SK-N-MC (cell line): ENCODE results near the genes F12 and FAM193B.

GRCh38 chr5:177409382-177409896 lies at the start of gene F12:
Gene F12 (minus strand): TSS chr5:177409564.
- RRBS = no CpG with 5 or more reads among the region's 5 CpGs

- RRBS = no CpG with 5 or more reads among the region's 6 CpGs
These were observed 1.3 kb upstream of the GRK6 start for GRCh38 chr5:177425306-177425544.

DNA sequence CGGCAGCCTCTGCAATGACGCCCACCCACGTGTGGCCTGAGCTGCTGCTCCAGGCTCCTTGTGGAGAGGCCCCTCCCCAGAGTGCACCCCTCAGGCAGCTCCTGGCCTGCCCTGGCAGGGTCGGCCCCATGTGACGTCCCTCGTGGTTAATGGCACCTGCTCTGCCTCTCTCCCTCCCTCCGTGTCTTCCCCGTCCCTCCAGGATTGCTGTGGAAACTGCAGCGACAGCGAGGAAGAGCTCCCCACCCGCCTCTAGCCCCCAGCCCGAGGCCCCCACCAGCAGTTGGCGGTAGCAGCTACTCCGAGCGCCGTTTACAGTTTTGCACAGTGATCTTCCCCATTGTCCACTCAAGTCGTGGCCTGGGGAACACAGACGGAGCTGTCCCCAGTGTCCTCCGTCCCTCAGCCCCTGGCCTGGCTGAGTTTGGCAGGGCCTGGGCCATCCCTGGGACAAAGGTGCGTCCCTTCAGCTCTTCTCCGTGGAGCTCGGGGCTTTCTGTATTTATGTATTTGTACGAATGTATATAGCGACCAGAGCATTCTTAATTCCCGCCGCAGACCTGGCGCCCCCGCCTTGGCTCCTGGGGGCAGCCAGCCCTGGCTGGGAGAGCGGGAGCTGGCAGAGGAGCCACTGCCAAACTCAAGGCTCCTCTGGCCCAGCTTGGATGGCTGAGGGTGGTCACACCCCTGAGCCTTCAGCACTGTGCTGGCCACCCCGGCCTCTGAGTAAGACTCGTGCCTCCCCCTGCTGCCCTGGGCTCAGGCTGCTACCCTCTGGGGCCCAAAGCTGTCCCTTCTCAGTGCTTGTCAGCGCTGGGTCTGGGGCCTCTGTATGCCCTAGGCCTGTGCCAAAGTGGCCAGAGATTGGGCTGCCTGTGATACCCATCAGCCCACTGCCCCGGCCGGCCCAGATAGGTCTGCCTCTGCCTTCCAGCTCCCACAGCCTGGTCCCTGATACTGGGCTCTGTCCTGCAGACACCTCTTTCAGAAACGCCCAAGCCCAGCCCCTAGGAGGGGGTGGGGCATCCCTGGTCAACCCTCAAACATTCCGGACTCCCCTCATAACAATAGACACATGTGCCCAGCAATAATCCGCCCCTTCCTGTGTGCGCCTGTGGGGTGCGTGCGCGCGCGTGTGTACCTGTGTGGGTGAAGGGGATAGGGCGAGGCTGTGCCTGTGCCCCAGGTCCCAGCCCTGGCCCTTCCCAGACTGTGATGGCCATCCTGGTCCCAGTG lies 4.7 kb upstream of the PRR7 start:
- RRBS = no CpG with 5 or more reads among the region's 44 CpGs

GRCh38 chr5:177445483-177445816 lies 1.2 kb upstream of the PRR7 start:
- RRBS = no CpG with 5 or more reads among the region's 4 CpGs

DNA sequence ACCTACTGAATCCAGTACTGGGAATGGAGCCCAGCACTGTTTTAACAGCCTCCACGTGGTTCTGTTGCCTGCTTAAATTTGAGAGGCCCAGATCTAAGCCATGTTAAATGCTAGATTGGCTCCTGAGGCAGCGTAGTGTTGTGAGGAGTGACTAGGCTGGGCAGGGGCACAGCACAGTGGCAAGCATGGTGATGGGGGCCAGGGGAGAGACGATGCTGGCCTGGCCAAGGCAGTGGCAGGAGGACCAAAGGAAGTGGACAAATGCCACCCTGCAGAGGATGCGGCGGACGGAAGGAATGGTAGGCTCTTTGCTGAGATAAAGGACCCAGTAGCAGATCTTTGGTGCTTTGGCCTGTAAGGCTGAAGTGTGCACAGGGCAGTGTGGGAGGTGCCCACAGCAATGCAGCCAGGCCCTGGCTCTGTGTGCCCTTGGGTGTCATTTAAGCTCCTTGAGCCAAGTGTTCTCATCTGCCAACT lies 4.3 kb downstream of the PRR7 start:
- RRBS = no CpG with 5 or more reads among the region's 6 CpGs

DNA sequence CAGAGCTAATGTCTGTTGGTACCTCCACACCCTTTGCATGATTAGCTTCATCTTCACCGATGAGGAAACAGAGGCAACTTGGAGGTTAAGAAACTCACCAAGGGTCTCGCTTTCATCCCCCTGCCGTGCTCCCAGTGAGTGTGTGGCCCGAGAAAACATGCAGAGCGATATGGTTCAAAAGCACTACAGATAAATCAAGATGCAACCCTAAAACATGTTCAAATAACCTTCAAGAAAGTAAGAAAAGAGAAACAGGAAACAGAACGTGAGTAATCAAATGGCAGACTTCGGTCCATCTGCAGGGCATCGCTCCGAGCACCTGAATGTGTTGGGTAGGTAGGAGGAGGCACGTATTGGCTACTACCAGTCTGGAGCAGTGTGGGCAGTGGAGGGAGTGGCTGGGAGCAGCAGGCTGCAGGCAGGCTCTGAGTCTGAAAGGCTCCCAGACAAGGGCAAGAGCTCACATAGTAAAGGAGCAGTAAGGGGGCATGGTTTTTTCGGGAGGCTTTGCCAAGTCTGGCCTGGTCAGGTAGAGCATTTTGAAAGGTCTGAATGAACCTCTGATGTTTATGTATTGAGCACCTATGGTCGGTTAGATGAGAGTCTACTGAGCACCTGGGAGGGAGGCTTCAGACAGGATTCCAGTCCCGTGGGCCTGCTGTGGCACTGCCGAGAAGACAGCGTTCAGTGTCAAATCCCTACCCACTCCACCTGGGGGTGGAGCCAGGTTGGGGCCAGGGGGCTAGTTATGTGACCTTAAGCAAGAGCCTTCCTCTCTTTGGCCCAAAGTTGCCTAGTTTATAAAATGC lies 5.5 kb downstream of the PRR7 start:
- RRBS = no CpG with 5 or more reads among the region's 15 CpGs

GRCh38 chr5:177468335-177469124 lies 4.9 kb downstream of the DBN1 start:
- RRBS = no CpG with 5 or more reads among the region's 12 CpGs

- RRBS = no CpG with 5 or more reads among the region's 17 CpGs
These were observed 4.1 kb upstream of the DBN1 start for GRCh38 chr5:177477312-177478106.

DNA sequence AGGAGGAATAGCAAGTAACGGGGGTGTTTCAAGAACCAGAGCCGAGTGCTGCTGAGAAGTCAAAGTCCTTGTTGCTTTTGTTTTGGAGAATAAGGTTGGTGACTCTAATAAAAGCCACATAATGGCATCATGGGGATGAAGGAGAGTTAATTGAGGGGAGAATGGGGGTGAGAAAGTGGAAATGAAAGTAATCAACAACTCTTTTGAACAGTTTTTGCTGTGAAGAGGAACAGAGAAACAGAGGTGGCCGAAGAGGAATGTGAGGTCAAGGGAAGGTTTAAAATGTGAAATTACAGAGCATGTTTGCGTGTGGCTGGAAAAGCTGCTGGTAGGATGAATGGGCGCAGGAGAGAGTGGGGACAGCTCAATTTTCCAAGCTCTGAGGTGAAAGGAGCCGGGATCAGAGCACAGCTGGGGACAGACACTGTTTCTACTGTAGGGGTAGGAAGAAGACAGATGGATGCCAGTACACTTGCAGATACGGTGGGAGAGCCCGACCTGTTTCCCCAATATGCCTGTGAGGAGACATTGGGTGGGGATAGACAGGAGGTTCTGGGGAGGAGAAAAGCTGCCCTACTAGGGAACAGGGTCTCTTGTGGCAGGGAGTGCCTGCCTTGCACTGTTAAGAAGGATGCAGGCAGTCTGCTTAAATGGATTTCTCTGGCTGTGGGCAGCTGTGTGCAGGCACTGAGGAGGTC lies 4.8 kb upstream of the PDLIM7 start:
- RRBS = no CpG with 5 or more reads among the region's 8 CpGs

DNA sequence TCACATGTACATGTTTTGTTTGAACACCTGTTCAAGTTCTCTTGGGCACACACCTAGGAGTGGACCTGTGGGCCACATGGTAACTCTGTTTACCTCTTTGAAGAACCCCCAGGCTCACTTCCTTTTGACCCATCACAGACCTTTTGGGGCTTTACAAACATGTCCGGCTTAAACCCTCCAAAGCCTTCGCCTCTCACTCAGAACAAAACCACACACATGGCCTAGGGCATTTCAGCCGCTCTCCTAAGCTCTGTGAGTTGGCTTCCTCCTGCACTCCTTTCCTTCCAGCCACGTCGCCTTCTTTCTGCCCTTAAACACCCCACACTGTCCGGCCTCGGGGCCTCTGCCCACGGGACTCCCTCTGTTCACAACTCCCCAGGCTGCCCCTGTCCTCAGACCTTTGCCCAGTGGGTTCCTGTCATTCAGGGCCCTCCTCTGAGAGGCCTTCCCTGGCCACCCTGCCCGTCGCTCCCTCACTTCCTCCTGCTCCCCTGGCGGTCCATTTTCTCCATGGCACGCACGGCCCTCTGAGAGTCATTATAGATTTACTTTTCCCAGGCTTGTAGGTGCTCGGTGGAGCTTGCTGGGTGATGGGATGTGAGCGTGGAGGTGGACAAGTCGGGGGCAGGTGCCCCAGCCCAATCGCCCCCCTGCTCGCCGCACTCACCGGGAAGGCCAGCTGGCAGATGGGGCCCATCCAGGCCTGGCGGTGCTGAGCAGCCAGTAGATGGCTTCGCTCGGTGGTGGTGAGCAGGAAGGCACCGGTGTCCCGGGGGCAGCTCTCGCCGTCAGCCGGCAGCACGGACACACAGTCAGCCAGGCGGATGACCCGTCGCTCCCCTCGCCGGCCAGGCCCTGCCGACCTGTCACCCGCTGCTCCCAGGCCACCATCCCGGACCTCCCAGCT lies 1.8 kb downstream of the DOK3 start:
- RRBS = 94% methylated on average over 14 of the region's 37 CpGs

- RRBS = under 1% methylated on average over 30 of the region's 120 CpGs
These were observed at the start of gene FAM193B for GRCh38 chr5:177553788-177554886. Gene FAM193B (minus strand): TSS chr5:177554563.

- RRBS = no CpG with 5 or more reads among the region's 5 CpGs
These were observed 93.8 kb downstream of the B4GALT7 start for GRCh38 chr5:177693813-177694132.

GRCh38 chr5:177930015-177931121 lies 65.7 kb downstream of the PROP1 start:
- RRBS = 61% methylated on average over 2 of the region's 25 CpGs

GRCh38 chr5:178107969-178108848 lies 5.1 kb upstream of the N4BP3 start:
- RRBS = no CpG with 5 or more reads among the region's 13 CpGs

- RRBS = no CpG with 5 or more reads among the region's 3 CpGs
These were observed 5.6 kb downstream of the RMND5B start for GRCh38 chr5:178136438-178136878.

DNA sequence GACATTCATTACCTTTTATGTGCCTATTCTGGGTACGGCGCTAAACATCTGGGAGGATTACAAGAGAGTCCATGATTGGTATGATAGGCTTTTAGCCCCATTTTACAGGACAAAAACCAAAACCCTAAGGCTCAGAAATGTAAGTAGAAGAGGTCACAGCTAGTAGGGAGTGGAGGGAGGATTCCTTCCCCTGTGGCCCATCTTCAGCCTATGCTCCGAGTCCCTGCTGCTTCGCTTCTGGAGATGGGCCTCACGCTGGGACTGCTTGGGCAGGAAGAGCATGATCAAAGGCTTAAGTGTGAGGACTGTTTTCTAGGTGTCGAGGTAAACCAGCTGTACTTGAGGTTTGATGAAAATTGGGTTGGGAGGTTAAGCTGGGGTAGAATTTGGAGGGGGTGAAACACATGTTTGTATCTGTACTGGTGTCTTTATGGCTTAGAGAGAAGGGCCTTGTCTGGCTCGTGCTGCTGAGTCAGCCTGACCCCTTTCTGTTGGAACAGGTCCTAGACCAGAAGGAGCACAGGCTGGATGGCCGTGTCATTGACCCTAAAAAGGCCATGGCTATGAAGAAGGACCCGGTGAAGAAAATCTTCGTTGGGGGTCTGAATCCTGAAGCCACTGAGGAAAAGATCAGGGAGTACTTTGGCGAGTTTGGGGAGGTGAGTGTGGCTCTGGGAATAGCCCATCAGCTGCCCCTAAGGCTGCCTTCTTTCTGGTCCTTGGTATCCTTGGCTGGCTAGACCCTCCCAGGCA lies 2.1 kb downstream of the HNRNPAB start:
- RRBS = no CpG with 5 or more reads among the region's 11 CpGs

GRCh38 chr5:178237242-178237784 lies 4.7 kb upstream of the PHYKPL start:
- RRBS = no CpG with 5 or more reads among the region's 7 CpGs

- RRBS = no CpG with 5 or more reads among the region's 10 CpGs
These were observed 6.7 kb upstream of the PHYKPL start for GRCh38 chr5:178239360-178239715.

DNA sequence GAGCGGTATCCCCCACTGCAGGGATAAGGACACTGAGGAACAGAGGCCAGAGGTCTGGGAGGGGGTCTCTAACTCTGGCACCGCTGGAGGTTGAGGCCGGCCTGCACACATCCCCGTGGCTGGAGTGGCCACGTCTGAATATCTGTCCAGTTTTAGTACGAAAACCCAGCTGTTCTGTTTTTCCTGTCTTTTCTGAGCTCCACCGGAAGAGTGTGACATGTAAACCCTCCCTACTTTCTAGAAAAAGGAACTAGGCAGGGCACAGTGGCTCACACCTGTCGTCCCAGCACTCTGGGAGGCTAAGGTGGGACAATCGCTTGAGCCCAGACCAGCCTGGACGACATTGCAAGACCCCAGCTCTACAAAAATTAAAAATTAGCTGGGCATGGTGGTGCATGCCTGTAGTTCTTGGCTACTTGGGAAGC lies 8.1 kb upstream of the PHYKPL start:
- RRBS = no CpG with 5 or more reads among the region's 10 CpGs

- RRBS = no CpG with 5 or more reads among the region's 21 CpGs
These were observed 99.0 kb upstream of the PHYKPL start for GRCh38 chr5:178331349-178332311.